Spleen (tissue), 7 donors: ENCODE measurements around the gene PTGR3.

DNA sequence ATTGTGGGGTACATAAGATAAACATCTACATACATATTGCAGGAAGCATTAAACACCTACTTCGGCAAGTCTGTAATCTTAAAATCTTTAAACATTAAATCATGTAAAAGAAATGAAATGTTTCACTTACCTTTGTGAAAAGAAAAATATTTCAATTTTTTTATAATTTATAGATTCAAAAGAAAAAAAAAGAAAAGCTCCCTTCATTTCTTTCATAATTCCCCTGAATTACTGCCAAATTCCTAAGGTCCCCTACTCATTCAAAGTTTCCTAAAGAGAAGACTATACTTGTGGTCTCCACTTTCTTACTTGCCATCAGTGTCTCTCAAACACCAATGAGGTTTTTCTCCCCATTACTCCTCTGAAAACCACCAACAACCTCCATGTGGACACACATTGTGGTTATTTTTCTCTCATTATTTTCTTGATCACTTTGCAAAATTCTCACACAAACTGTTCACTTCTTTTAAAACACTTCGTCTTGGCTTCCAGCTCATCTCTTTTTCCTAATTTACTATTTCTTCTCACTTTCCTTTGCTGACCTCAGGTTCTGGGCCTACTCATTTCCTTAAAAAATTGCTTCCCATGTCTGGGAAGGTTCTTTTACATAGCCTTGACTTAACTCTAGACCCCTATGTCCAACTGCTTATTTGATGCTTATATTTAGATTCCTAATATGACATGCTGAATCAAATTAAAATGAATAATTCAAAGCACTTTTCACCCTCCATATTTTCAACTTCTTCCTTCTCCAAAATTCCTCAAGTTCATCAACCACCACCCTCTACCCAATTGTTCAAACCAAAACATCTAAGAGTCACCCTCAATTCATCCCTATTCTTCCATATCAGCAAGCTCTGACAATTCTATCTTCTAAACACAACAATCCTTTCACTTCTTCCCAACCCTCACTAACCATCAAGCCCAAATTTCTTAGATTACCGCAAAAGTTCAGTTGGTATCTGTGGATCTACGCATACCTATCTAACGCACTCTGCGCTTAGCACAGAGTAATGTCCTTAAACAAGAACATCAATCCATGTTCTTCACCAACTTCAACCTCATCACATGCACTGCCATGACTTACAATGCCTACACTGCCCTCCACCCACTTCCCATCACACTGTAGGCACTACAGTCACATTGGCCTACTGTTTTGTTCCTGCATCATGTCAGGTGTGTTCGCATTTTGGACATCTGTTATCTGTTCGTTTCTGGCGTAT is 19.7 kb downstream of the TMX3 start:
- PRO-cap, 4 experiments: no peak in any of the 4 experiments
- RAMPAGE, long total RNA, 4 experiments: no peak in any of the 4 experiments

GRCh38 chr18:68838351-68838978 is 40.6 kb downstream of the CCDC102B start:
- PRO-cap, 4 experiments: no peak in any of the 4 experiments
- RAMPAGE, long total RNA, 4 experiments: start-site peak on the plus strand in 2 of 4 experiments, at chr18:68838406-68838777 at its widest, 8 to 10 reads per replicate

DNA sequence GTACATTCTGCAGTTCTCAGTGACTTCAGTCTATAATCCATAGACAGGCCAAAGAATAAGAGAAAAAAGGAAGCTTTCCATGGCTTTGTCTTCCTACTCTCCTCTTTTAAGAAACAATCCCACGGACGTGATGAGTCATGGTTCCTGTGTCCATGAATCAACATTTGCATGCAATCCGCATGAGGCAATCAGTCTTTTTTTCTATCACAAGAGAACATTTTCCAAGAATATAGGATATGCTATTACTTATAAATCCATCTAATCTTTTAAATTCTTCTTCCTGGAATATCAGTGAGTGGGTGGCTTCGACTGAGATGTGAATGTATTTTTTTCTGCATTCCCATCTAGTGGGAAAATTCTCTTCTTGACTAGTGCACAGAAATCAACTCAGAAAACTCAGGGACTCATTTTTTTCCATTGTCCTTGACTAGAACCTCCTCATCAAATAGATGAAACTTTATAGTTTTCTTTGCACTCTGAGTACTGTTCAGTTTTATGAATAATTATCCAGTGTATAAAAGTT is 43.1 kb downstream of the CCDC102B start:
- PRO-cap, 4 experiments: peak in 1 of 4 experiments; most common minus-strand start position 108 of the sequence (in 1)
- RAMPAGE, long total RNA, 4 experiments: no peak in any of the 4 experiments

DNA sequence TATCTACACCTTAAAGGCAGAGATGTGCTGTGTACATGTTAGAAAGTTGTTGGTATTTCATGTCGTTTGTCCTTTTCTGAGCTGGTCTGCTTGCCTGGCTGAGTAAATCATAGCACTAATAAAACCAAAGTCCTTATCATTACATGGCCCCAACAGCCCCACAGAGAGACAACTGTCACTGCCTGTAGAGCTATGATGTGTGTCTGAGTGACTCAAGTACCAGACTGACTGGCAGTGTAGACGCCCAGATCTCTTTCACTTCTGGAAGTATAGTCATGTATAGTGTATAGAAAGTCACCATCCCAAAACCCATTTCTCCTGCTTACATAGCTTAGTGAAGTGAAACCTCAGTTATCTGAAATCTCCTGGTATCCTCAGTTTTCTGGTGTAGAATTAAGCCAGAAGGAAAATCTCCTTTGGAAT is 4.4 kb downstream of the SOCS6 start:
- PRO-cap, 4 experiments: no peak in any of the 4 experiments
- RAMPAGE, long total RNA, 4 experiments: no peak in any of the 4 experiments

DNA sequence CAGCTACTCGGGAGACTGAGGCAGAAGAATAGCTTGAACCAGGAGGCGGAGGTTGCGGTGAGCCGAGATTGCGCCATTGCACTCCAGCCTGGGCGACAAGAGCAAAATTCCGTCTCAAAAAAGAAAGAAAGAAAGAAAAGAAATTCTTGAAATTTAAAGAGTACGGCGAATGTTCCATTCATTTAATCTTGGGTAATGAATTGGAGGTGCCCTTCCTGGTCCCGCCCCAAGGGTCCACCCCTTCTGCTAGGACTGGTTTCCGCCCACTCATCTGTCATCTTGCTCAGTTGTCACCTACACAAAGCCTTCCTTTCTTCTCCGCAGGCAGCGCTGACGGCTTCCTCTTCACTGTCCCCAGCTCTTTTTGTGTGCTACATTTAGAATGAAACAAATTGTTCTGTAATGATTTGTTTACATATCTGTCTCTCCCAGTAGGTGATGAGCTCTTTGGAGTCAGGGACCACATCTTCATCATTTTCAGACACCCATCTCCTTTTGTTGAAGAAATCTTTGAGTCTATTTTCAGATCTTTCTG is 92.6 kb downstream of the SOCS6 start:
- PRO-cap, 4 experiments: no peak in any of the 4 experiments
- RAMPAGE, long total RNA, 4 experiments: no peak in any of the 4 experiments

DNA sequence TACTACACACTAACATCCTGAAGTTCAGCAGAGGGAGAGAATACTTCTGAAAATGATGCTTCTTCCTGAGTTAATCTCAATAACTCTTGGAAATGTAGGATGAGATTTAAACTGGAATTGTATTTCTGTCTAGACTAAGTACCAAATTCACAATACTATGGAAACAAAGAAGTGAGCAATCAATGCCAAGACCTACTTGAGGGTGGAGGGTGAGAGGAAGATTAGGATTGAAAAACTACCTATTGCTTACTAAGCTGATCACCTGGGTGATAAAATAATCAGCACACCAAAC is 499.9 kb downstream of the CBLN2 start:
- PRO-cap, 4 experiments: peak in 1 of 4 experiments; most common plus-strand start position 195 of the sequence (in 1)
- RAMPAGE, long total RNA, 4 experiments: no peak in any of the 4 experiments

DNA sequence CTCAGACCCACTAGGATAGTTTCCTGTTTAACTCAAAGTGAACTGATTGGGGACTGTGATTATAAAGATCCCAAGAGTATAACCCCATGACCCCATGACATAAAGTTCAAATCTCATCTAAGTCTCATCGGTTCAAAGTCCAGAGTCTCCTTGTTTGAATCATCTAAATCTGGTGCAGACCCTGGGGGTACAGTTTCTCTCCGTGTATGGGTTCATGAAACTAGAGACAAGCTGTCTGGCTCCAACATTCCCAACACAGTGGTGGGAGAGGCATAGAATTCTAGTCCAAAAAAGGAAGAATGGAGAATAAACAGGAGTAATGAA is 95.6 kb downstream of the NETO1 start:
- PRO-cap, 4 experiments: no peak in any of the 4 experiments
- RAMPAGE, long total RNA, 4 experiments: no peak in any of the 4 experiments

DNA sequence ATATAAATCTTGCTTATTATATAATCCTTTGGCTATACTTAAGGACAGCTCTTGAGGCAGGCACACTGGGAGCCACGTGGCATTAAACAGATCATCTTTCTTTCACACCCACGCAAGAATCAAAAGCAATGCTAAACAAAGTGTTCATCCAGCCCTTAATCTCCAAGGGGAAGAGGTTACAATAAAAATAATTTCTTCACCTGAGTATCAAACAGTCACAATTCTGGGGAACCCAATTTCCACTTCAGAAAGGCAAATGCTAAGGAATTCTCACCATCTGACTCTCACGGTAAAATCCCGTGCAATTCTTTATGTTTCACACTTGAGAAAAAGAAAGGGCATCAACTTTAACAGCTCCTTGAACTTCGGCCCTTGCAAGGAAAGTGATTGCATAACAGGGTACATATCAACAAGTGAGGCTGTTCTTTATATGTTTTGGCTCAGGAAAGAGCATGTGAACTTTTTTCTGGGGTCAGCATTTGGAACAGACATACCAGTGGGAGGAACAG is 57.7 kb downstream of the CYB5A start:
- PRO-cap, 4 experiments: no peak in any of the 4 experiments
- RAMPAGE, long total RNA, 4 experiments: no peak in any of the 4 experiments

GRCh38 chr18:74374077-74374469 is 58.4 kb downstream of the C18orf63 start:
- PRO-cap, 4 experiments: no peak in any of the 4 experiments
- RAMPAGE, long total RNA, 4 experiments: no peak in any of the 4 experiments

DNA sequence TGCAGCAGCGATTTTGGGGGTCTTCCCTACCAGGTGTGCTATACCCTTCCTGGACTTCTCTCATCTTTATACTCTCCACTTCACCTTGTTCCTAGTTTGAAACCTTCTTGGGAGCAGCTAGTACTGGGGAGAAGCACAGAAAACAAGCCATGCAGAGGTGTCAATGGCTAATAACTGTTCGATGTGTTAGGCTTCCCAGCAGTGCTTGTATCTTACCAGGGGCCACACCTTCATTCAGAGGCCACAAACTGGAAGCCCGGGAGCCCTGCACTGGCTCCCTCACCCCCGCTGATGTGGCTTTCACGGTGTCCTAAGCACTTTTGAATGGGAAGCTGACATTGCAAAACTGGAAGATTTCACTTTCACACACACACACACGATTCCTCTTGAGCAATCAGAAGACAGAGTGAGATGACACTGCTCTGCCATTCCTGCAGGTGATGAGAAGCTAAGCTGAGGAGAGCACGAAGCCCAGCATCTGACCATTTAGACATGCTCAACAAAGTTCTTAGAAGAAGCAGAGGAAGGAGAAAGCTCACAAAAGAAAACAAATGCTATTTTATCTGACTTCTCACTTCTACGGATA is 8.7 kb upstream of the ZNF407 start:
- PRO-cap, 4 experiments: no peak in any of the 4 experiments
- RAMPAGE, long total RNA, 4 experiments: no peak in any of the 4 experiments

DNA sequence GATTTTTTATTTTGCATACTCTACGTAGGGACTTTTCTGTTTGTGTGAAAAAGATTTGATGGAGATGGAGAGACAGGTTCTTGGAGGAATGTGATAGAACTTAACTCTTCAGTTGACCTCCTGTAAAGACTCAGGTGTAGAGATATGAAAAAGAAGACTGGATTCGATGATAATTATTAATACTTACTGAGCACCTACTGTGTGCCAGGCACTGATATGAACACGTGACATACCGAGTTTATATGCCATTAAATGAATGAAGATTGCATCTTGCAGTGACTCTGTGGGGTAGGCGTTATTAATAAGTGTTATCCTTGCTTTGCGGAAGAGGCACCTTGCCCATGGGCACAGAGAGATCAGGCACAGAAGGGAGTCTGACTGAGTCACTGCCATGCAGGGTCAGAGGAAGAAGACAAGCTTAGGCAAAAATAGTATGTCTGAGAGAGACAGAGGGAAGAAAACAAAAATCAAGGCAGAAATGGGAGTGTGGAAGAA is 14.8 kb downstream of the ZNF407 start:
- PRO-cap, 4 experiments: no peak in any of the 4 experiments
- RAMPAGE, long total RNA, 4 experiments: start-site peak on the plus strand in 2 of 4 experiments, centred at positions 52 to 220 of the sequence, 5 to 8 reads per replicate

DNA sequence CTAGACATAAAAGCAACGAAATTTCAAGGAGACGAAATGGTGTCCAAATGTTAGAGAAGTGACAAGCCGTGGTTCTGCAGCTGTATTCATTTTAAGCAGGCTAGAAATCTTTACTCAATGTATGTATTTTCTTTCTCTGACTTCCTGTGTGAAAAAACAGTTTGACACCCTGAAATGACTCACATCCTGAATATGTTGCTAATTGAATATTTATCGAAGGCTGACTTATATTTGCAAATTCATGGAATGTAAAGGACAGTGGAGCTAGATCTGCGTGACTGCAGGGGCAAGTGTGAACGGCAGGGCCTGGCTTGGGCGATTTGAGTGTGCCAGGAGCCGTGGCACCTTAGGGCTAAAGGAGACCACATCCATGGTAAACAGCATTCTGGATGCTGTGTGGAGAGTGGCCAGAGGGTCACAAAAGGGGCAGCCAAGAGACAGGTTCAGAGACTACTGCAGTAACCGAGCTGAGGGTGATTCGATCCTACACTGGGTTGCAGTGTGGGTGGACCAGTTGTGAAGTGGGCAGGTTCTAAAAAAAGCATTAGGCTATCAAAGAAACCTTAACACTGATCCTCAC is 213.9 kb downstream of the PTGR3 start:
- PRO-cap, 4 experiments: peak in 4 of 4 experiments; most common plus-strand start position 258 of the sequence (in 2); most common minus-strand start position 93 of the sequence (in 3)
- RAMPAGE, long total RNA, 4 experiments: no peak in any of the 4 experiments

DNA sequence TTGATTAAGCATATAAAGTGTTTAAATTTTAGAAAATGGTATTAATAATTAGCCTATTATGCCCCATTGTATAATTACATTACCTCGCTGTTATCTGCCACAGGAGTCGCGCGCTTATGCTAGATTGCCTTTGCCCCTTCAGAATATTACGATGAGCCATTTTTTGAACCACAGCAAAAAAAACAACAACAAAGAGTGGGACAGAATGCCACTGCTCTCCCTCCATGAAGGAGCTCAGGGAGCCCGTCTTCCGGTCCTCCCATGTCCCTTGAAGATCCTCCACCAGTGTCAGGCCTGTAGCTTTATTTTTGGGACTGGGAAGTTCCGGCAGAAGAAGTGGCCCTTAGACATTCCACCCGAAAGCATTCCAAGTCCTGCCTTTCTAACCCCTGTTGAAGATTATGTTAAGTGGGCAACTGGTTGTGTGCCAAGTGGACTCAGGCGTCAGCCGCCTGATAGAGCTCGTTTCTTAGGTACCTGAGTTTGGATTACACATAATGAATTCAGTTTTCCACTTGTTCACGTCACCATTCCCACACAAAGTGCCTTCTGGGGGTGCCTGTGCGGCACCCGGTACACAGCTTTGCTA is 156.6 kb downstream of the PTGR3 start:
- PRO-cap, 4 experiments: no peak in any of the 4 experiments
- RAMPAGE, long total RNA, 4 experiments: no peak in any of the 4 experiments

- PRO-cap, 4 experiments: no peak in any of the 4 experiments
- RAMPAGE, long total RNA, 4 experiments: no peak in any of the 4 experiments
Measured at GRCh38 chr18:75053040-75053524, 155.9 kb downstream of the PTGR3 start.

GRCh38 chr18:75063911-75064166 is 145.1 kb downstream of the PTGR3 start:
- PRO-cap, 4 experiments: peak in 1 of 4 experiments; most common minus-strand start chr18:75064010 (in 1)
- RAMPAGE, long total RNA, 4 experiments: no peak in any of the 4 experiments

- PRO-cap, 4 experiments: no peak in any of the 4 experiments
- RAMPAGE, long total RNA, 4 experiments: no peak in any of the 4 experiments
Measured at GRCh38 chr18:75205436-75206029, 3.4 kb downstream of the PTGR3 start.

- PRO-cap, 4 experiments: no peak in any of the 4 experiments
- RAMPAGE, long total RNA, 4 experiments: no peak in any of the 4 experiments
Measured at GRCh38 chr18:75207306-75207879, 1.5 kb downstream of the PTGR3 start.

GRCh38 chr18:75208798-75209892 is at the start of gene PTGR3:
Gene PTGR3 (minus strand): TSS chr18:75209139.
- PRO-cap, 4 experiments: peak in 4 of 4 experiments; most common plus-strand start chr18:75209471 (in 3); most common minus-strand start chr18:75209749 (in 2)
- RAMPAGE, long total RNA, 4 experiments: no peak in any of the 4 experiments

GRCh38 chr18:75218357-75219074 is 7.9 kb downstream of the TSHZ1 start:
- PRO-cap, 4 experiments: no peak in any of the 4 experiments
- RAMPAGE, long total RNA, 4 experiments: no peak in any of the 4 experiments

DNA sequence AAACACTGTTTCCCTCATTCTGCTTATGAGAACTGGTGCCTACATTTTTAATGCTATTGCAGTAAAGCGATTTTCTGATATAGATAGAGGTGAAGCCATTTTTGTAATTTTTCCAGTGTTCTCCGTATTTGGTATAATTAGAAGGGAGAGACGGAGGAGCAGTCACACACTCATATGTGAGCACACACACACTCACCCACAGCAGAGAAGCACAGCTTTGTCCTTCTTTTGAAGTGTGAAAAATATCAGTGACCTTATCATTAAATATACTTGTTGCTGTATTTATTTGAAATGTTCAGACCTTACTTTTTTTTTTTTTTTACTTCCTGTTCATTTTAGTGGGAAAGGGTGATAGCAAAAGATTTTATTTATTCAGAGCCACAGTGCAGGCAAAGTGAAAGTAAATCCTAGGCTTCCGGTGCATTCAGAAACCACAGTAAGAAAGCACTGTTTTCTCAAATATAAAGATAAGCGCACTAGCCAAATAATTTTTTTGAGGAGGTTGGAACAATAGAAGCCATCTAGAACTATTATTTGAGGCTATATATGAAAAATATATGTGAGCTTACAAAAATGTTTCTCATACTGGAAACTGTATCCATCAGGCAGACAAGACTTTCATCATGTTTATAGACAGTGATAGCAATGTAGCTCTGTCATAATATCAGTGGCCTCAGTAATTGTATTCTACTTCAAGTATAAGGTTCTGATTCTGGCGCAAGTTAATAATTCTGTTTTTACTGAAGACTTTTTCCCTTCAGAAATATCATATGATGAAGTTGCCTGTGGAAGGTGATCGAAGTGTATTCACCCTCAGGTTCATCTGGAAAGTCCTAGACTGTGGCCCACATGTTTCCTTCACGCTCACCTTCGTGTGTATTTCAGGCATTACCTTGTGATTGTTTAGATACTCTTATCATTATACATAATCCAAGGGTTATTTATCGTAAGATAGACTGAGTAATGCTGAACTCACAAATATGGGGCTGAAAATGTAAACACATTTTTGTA is 37.3 kb downstream of the TSHZ1 start:
- PRO-cap, 4 experiments: peak in 2 of 4 experiments; most common plus-strand start position 371 of the sequence (in 2)
- RAMPAGE, long total RNA, 4 experiments: no peak in any of the 4 experiments